GM23248 (cell line): ENCODE measurements around the genes ARRDC2, LSM4, SSBP4 and KXD1.

GRCh38 chr19:17424735-17425437 is 5.0 kb downstream of the MVB12A start:
- RAMPAGE, long total RNA, result no peak

DNA sequence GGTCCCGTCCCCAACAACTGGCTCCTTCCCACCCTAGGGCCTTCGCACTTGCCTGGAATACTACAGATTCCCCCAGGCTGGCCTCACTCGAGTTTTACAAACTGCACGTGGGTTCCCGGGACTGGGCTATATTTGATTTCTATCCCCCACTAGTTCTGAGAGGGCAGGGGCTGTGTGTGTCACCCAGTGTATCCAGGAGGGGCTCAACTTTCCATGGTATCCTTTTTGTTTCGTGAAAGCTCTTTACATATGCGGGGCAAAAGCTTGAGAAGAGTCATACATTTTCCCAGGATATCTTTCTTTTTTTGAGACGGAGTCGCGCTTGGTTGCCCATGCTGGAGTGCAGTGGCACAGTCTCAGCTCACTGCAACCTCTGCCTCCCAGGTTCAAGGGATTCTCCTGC is 4.8 kb downstream of the RPL18A start:
- RAMPAGE, long total RNA, result no peak

GRCh38 chr19:17947938-17948537 is 15.2 kb downstream of the CCDC124 start:
- RAMPAGE, long total RNA, result no peak

GRCh38 chr19:17953734-17954309 is 13.1 kb upstream of the KCNN1 start:
- RAMPAGE, long total RNA, result no peak

DNA sequence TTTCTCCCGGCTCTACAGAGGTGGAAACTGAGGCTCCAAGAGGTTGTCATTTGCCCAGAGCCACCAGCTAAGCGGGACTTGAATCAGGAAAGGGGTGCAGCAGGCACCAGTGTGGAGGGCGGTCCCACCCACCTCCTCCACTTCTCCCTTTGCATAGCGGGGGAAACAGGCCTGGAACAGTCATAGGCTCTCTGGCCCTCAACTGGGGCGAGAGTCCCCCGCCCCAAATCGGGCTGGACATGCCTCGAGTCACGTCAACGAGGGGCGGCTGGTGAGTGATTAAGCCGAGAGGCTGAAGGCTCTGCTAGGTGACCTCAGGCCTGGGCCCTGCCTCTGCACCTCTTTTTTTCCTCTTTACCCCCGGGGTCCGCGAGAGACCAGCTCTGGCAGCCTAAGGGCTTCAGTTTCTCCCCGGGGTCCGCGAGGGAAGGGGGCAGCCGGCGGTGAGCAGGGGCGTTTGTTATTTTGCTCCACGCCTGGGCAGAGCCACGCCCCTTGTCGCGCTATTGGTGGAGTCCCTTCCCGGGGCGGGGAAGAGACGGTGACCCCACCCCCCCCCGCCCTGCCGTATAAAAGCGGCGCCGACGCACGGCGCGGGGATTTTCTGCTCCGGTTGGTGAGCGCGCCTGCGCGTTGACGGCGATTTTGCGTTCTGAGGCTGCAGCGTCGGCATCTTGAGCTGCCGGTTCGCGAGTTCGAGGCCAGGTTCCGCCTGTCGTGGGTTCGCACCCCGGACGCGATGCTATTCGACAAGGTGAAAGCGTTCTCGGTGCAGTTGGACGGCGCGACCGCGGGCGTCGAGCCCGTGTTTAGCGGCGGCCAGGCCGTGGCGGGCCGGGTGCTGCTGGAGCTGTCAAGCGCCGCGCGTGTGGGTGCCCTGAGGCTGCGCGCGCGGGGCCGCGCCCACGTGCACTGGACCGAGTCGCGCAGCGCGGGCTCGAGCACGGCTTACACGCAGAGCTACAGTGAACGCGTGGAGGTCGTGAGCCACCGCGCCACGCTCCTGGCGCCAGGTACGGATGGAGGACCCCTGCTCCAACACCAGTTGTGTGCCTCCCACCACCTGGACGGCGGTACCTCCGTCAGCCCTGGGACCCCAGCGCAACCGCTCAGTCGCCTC is at the start of gene ARRDC2:
TSS of gene ARRDC2 (plus strand) at position 599 of the 1,120 bp plus-strand sequence.
- RAMPAGE, long total RNA, result no peak

- RAMPAGE, long total RNA, result no peak
Measured at GRCh38 chr19:18021026-18021948, 13.3 kb downstream of the ARRDC2 start.

GRCh38 chr19:18279310-18279913 is 2.0 kb downstream of the JUND start:
- RAMPAGE, long total RNA, result no peak

- RAMPAGE, long total RNA, result no peak
Measured at GRCh38 chr19:18280536-18280943, 882 bp downstream of the JUND start.

GRCh38 chr19:18322775-18323494 is at the start of gene LSM4:
Gene LSM4, minus strand, starts transcription at chr19:18323076.
- RAMPAGE, long total RNA, result start-site peak on the minus strand at chr19:18323036-18323086, 922 and 531 reads in 2 replicates

DNA sequence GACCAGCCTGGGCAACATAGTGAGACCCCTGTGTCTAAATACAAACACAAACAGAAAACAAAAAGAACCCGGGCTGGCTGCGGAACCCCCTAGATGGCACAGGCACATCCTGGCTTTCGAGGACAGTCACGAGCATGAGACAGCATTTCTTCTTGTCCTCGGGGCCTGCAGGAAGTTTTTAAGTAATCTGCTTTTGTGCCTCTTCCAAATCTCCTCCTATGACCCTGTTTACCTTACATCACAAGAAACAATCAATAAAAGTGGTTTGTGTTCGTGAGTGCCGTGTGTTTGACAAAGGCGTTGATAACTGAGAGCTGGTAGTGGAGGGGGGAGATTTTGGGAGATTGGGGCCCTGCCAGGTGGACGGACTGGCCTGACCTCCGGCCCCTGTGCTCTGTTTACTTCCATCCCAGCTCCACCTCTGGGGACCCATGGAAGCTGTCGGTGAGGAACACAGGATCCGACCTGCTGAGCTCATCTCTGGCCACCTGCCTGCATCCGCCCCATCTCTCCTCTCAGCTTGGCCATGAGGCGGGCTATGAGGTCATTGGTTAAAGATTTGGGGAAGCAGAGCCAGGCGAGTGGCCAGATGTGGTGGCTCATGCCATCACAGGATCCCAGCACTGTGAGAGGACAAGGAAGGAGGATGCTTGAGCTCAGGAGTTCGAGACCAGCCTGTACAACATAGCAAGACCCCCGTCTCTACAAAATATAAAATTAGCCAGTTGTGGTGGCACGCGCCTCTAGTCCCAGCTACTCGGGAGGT is 5.8 kb upstream of the GDF15 start:
- RAMPAGE, long total RNA, result no peak

DNA sequence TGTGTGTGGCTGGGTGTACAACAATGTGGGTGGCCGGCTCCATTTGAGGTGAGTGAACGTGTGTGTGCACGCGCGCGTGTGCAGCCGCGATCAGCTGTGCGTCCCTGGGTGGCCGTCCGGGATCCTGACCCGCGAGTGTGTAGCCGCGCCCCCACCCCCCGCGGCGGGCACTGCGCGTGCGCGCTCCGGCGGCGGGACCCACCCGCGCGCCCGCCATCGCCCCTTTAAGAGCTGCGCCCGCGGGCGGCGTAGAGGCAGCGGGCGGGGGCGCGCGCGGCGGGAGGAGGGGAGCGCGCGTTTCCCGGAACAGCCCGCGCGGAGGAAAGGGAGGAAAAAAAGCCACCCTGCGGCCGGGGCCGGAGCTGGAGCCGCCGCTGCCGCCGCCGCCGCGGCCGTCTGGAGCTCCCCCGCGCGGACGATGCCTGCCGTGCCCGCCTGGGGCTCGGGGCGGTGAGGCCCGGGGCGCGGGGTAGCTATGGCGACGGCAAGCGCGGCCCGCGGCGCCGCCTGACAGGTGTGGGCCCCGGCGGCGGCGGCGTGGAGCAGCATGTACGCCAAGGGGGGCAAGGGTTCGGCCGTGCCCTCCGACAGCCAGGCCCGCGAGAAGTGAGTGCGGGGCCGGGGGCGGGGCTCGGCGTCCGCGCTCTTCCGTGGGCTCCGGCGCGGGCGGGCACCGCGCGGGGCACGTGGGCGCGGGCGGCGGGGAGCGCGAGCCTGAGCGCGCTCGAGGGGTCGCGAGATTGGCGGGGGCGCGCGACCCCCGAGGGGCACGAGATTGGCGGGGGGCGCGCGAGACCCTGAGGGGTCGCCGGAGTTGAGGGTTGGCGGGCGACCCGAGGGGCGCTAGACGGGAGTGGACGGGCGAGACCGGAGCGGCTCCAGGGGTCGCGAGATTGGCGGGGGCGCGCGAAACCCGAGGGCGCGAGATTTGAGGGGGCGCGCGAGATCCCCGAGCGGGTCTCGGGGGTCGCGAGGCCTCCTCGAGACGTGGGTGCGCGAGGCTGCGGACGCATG is at the start of gene SSBP4:
TSS of gene SSBP4 (plus strand) at position 297 of the 1,014 bp plus-strand sequence.
- RAMPAGE, long total RNA, result no peak

DNA sequence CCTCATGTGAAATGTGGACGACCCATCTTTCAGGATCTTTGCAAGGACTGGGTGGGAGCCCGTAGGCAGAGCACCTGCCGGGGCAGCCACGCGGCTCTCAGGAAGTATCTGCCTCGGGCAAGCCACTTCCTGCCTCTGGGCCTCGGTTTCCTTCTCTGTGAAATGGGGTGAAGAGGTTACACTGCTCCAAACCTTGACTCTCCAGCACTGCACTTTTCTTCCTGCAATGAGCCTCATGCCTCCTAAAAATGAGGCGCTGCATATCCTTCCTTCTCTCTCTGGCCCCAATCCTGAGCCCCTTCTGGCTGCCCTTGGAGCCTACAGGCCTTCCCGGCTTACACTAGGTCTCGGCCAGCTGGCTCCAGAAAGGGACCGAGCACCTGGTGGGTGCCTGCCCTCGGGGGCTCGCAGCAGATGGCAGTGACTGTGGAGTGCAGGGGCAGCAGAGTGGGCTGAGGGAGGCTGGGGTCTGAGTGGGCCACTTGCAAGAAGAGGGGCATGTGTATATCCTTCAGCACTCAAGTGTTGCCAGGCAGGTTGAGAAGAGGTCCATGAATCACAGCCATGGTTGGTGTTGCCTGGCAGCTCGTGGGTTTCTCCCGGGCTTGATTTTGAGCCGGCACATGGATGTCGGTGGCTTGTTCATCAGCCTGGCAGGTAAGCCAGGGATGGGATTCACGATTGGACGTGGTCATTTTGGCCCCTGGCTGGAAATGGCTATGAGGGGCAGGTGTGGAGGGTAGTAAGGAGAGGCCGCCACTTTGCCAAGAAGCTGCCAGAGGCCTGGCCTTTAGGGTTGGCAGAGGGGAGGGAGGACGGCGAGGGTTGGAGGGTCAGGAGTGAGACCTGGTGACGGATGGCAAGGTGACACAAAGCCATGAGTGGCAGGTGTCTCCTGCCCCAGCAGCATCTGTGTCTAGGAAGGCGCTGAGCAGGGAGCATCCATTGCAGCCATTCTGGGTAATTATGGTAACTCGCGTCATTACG is 3.7 kb downstream of the SSBP4 start:
- RAMPAGE, long total RNA, result no peak

DNA sequence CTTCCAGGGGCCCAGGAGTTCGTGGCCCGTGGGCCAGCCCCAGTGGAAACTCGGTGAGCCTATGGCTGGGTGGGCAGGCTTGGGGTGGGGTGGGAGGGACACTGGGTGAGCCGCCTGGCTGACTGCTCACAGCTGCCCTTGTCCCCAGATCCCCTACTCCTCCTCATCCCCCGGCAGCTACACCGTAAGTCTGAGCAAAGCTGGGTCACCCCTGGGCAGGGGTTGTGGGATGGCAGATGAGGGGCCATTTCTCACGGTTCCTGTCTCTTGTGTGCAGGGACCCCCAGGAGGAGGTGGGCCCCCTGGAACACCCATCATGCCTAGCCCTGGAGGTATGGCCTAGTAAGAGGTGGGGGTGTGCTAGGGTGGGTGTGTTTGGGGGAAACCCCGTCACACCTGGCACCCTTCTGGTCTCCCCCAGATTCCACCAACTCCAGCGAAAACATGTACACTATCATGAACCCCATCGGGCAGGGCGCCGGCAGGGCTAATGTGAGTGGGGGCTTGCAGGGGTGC is 5.3 kb downstream of the ISYNA1 start:
- RAMPAGE, long total RNA, result no peak

GRCh38 chr19:18434127-18434714 is 3.7 kb downstream of the ISYNA1 start:
- RAMPAGE, long total RNA, result no peak

DNA sequence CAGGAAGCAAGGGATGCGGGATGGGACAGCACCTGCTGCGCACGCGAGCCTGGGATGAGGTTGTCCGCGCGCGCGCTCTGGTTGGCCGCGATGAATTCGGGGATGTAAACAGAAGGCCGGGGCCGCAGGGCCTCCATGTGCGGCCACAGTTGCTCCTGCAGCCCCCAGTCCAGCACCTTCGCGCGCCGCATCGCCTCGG is 1.4 kb downstream of the ISYNA1 start:
- RAMPAGE, long total RNA, result no peak

GRCh38 chr19:18516301-18516910 is 5.5 kb downstream of the ELL start:
- RAMPAGE, long total RNA, result no peak

- RAMPAGE, long total RNA, result no peak
Measured at GRCh38 chr19:18518560-18519061, 3.3 kb downstream of the ELL start.

GRCh38 chr19:18537480-18537955 is 5.9 kb downstream of the FKBP8 start:
- RAMPAGE, long total RNA, result no peak

DNA sequence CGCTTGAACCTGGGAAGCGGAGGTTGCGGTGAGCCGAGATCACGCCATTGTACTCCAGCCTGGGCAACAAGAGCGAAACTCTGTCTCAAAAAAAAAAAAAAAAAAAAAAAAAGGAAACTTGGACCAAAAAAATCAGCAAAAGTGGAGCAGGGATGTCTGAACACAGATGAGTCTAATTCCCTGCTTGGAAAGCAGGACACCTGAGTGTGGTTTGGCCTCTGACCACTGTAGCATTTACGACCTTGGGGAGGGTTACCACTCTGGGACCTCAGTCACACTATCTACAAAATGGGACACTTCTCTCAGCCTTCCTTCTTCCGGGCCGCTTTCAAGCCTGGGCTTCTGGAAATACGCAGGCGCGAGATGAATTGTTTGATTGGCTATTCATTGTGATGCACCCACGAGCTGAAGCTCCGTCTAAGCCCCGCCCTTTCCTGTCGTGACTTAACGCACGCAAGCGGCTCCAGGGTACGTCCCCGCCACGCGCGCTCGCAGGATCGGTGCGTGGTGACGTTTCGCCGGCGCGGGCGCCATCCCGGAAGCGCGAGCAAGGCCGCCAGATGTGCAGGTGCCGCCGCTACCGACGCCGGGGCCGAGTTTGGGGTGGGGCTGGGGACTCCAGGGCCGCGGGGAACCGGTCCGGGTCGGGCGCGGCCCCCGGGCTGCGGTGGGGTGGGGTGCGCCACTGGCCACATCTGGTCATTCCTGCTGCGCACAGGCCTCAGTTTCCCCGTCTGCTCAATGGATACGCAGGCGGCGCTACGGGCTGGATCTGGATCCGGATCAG is at the start of gene KXD1:
TSS of gene KXD1 (plus strand) at position 524 of the 787 bp plus-strand sequence.
- RAMPAGE, long total RNA, result start-site peak on the plus strand centred at position 484 of the sequence, 110 bp wide, 1,158 and 2,007 reads in 2 replicates

DNA sequence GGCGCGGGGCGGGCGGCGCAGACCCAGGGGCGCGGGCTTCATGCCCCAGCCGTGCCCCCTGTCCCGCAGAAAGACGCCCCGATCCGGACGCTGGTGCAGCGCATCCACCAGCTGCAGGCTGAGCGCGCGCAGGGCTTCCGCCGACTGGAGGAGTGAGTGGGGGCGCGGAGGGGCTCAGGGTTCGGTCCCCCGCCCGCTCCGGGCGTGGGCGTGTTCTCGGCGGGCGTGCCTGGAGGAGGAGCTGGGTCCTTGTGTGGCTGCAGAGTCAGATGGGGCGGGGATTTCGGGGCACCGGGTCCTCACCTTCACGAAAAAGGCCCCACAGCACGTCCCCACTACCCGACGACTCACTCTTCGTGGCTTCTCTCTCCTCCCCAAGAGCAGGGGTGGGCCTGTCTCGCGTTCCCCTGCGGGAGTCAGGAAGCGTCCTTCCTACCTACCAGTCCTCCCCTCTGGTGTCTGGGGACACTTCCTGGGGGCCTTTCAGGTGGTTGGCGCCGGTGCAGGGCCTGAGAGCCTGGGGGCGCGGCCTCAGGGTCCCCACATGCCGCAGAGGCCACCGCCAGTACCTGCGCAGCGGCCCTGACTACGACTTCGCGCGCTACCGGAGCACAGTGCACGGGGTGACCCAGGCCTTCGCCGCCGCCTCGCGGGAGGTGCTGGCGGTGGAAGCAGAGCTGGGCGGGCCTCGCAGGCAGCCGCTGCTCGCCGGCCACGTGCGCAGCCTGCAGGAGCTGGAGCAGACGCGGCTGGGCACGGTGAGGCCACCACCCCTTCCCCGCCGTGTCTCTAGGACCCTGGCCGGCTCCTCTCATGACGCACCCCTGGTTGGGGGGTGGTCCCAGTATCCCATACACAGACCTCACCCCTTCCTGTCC is 567 bp downstream of the REX1BD start:
- RAMPAGE, long total RNA, result no peak